Fibroblast of the aortic adventitia (primary cell): ENCODE measurements around a stretch of chr12.

DNA sequence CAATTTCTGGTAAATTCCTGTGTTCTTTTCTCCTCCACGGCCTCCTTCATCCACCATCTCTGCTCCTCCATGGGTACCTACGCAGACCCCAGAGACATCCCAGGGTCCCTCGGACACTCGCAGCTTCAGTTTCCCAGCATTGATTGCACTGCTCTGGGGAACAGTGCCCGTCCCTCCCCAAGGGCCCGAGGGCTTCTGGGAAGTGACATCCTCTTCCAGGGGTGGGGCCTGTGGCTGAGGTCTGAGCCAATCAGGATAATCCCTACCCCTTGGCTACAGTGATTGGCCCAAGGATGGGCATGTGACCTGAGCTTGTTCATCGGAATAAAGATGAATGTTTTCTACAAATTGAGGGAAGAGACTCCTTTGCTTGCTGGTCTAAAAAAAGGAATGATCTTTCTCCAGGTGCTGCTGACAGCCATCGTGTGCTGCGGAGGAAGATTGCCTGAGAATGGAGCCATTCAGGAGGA is 37.3 kb upstream of the MYL2 start:
- CAGE, long polyA plus RNA: no peak

GRCh38 chr12:111170445-111171111 is 136.6 kb downstream of the CUX2 start:
- CAGE, long polyA plus RNA: no peak

DNA sequence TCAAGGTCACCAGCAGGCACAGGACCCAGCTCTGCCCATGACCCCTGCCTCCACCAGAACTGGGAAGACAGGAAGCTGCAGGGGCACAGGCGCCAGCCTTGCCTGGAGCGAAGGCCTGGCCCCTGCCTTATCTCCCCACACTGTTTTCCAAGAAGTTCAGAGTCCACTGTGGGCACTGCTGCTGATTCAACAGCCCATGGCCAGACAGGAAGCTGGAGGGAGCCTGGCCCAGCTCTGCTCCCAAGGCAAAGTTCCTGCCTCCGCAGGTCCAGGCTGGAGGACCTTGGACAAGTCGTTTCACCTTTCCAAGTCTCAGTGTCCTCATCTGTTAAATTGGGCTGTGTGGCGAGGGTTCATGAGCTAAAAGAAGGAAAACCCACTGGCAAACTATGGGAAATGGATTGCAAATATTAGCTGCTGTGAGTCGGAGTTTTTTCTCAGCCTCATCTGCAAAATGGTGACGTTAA is 1.2 kb downstream of the PHETA1 start:
- CAGE, long polyA plus RNA: no peak

GRCh38 chr12:111369578-111370268 is 828 bp upstream of the PHETA1 start:
- CAGE, long polyA plus RNA: no peak

DNA sequence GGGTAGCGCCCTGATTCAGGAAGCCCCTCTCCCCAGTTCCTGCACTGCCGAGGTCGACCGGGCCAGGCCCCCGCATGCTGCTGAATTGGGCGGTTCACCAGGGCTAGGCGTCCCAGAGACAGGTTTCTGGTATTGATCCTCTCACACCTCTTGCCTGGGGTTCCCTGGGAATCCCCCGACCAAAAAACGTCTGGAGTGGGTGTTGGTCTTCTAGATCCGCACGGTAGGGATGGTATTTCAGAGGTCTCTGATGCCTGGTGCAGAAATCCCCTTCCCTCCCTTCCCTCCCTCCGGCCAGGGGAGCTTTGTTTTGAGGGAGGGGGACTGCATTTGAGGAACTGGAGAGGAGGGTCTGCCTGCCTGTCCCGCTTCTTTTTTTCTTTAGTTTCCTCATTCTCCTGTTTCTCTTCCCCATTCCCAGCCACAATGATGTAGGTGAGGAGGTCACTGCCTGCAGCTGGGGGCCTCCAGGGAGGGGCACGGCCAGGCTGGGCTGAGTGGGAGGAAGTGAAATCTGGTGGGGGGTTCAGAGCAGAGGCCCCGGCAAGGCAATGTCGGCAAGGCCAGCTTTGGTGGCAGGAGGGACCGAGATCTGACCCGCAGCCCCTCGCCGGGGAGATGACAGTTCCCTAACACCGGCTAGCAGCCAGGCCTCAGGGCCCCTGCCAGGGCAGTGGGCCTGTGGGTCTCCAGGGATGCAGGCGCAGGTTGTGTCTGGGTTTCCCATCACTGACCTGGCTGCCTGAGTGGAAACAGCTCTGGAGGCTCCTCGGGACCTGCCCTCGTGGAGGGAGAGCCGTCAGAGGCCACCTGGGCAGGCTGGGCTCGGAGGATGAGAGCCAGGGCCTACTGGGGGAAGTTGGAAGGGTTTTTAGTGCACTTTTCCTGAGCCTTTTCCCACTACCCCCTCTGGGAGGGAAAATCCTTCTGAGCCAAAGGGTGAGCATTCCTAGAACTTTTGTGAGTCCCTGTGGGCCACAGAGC is 1.3 kb downstream of the SH2B3 start:
- CAGE, long polyA plus RNA: no peak

GRCh38 chr12:111409869-111410991 is 4.5 kb downstream of the SH2B3 start:
- CAGE, long polyA plus RNA: no peak

DNA sequence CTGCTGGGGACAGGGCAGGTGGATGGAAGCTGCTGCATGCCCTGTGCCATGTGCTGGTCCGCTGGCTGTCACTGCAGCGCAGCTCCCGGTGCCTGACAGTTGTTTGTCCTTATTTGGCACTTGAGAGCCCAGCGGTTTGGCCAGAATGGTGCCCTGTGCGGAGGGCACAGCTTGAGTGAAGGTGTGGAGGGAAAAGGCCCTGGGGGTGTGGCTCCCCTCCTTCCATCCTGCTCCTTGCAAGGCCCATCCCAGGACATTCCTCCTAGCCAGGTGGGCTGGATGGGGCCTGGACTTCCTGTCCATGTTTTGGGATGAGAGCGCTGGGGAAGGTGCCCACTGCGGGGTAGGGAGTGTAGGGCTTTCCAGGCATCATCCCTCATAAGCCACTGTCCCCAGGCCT is 30.3 kb downstream of the SH2B3 start:
- CAGE, long polyA plus RNA: no peak

- CAGE, long polyA plus RNA: no peak
Measured at GRCh38 chr12:111444629-111445358, 39.1 kb downstream of the SH2B3 start.

- CAGE, long polyA plus RNA: no peak
Measured at GRCh38 chr12:111510183-111510724, 88.9 kb downstream of the ATXN2 start.

DNA sequence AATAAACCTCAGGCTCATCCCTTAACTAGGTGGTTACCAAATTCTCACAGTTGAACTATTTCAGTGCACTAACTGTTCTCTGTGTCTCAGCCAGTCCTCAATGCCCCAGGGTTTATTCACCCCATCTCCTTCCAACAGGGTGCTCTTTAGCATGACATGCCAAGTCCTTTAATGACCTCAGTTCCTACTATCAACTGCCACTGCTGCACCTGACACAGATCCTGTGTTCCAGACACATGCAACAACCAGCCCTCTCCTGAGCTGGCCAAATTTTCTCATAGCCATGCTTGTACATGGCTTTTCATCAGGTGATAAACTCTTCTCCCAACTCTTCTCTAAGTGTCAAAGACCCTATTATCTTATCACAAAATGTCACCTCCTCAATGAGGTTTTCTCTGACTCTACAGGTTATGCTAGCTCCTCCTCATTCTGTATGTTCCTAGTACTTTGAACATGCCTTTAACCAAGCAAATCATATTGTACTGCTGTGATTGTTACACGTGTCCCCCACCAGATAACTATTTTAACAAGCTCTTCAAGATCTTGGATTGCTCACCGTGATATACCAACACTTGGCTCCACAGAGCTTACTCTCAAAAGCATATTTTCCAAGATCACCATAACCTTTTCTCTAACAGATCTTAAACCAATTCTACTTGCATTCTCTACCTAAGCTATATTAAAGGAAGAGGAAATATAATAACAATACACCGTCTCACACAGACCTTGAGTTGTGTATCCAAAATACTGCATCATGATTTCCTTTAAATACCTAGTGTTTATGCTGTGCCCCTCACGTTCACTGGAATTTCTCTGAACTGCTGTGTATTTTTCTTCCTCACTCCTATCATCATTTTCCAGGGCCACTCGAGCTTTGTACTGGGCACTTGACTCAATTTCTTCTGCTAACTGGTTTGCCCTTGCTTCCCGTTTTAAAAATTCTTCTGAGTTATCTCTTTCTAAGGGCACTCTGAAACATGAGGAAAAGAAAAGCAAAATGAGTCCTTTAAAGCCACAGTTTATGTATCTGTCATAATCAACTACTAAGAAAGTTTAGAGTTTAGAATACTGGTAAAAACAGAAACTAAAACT is 79.7 kb downstream of the ATXN2 start:
- CAGE, long polyA plus RNA: no peak

- CAGE, long polyA plus RNA: no peak
Measured at GRCh38 chr12:111635841-111637035, 37.1 kb upstream of the ATXN2 start.

- CAGE, long polyA plus RNA: no peak
Measured at GRCh38 chr12:111767744-111768067, 973 bp downstream of the ALDH2 start.

GRCh38 chr12:111807274-111807827 is 34.7 kb upstream of the MAPKAPK5 start:
- CAGE, long polyA plus RNA: no peak

GRCh38 chr12:111822856-111823227 is 19.2 kb upstream of the MAPKAPK5 start:
- CAGE, long polyA plus RNA: no peak

DNA sequence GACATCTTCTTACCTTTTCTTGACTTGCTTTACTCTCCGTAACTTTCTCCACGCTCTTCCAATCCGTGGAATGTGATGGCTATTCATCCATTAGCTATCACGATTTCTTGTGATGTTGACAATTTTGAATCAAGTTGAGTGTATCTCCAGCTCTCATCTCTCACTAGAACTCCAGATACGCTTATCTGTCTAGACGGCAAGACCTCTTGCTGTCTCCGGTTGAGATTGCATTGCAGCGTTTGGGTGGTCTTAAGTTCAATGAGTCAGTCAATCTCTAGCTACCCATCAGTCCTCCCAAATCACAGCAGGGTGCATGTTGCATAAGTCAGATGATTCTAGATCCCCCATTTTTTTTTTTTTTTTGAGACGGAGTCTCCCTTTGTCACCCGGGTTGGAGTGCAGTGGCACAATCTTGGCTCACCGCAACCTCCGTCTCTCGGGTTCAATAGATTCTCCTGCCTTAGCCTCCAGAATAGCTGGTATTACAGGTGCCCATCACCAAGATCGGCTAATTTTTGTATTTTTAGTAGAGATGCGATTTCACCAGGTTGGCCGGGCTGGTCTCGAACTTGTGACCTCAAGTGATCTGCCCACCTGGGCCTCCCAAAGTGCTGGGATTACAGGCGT is 74.6 kb downstream of the TRAFD1 start:
- CAGE, long polyA plus RNA: no peak

- CAGE, long polyA plus RNA: no peak
Measured at GRCh38 chr12:112406619-112407249, 2.7 kb downstream of the RPL6 start.

DNA sequence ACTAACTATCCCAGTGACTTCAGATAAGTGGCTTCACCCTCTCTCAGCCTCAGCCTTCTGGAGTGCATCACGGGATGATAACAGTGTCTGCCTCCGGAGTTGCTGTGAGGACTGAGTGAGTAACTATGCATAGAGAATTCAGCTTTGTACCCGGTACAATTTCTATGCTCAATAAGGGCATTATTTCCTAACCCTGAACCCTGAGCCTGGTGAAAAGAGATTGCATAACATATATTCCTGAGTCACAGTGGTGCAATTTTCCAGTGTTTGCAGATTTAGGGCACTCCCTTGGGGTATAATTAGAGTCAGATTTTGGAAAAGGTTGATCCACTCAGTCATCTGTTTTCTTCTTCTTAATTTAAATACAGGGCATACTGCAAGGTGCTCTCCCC is 181.1 kb downstream of the PTPN11 start:
- CAGE, long polyA plus RNA: no peak

DNA sequence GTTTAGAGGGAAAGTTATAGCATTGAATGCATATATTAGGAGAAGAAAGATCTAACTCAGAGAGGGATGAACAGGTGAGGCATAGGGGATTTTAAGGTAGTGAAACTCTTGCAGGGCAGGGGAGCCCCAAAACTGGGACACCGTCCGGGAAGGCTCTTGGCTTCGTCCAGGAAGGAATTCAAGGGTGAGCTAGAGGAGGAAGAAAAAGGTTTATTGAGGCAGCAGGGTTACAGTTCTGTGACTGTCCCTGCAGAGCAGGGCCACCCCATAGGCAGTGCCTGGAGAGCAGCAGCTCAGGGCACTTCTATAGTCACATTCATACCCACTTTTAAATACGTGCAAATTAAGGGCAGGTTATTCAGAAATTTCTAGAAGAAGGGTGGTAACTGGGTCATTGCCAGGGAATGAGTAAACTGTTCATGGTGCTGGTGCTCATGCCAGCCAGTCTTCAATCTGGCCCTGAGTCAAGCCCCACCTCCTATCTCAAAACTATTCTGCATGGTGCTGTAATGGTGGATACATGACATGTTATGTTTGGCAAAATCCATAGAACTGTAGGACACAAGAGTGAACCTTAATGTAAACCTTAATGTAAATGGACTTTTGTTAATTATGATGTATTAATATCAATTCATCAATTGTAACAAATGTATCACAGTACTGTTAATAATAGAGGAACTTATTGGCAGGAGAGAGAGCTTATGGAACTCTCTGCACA is 1.1 kb upstream of the OAS1 start:
- CAGE, long polyA plus RNA: no peak

- CAGE, long polyA plus RNA: no peak
Measured at GRCh38 chr12:112998879-112999612, 20.7 kb downstream of the OAS2 start.

DNA sequence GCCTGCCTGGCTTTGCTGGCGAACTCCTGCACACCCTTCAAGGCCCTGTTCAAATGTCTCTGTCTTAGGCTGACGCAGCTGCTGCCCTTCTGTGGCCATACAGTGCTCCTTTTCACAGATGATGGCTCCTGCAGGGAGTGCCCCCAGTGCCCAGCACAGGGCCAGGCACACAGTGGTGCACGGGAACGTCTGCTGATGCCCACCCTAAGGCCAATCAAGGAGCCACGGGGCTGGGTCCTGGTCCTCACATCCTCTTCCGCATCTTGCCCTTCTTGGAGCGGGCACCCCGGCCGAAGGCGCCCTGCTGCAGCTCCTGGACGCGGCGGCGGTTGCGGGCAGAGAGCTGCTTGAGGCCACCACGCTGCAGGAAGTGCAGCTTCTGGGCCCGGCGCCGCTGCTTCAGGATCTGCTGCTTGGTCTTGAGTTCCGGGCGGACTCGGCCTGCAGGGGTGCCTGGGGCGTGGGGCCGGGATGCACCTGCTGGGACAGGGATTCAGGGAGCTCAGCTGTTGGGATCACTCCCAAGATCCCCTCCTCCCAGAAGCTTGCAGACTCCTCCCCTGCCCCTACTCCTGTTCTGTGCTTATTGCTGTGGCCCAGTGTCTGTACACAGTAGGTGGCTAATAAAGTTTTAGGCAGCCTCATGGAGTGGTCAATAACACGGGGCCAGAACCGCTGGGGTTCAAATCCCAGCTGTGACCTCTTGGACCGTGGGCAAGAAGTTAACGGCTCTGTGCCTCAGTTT is 9.3 kb downstream of the CFAP73 start:
- CAGE, long polyA plus RNA: no peak